ENCODE data around the genes ALKBH3 and SYT13.

- PRO-cap = no peak
- RAMPAGE, long total RNA, 4 experiments = no peak in any of the 4 experiments
These were observed 17.1 kb downstream of the HSD17B12 start for GRCh38 chr11:43697357-43698270.

GRCh38 chr11:43880386-43881323 lies at the start of gene ALKBH3:
Gene ALKBH3, plus strand, starts transcription at chr11:43880831.
- PRO-cap = no peak
- RAMPAGE, long total RNA, 4 experiments = start-site peak on the plus strand in 4 of 4 experiments, at chr11:43880796-43881153 at its widest, 20 to 138 reads per replicate

DNA sequence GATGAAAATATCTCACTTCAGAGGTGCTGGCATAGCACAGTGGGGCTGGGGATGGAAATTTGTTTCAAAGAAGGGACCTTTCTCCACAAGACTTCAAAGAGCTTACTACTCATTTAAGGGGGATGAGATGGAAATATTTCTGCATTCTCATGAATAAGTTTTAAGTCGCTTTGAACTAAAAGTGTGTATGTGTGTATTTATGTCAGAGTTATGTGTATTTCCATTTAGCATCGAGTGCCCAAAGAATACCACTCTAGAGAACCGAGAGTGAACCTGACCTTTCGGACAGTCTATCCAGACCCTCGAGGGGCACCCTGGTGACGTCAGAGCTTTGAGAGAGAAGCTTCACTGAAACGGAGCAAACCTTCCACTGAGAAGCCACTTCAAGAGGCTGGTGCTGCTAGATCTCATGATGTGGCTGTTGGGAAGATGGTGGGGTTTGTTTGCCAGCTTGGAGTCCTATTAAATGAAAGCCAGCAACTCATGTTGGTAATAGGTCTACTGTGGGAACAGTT lies 22.7 kb upstream of the C11orf96 start:
- PRO-cap = no peak
- RAMPAGE, long total RNA, 4 experiments = no peak in any of the 4 experiments

DNA sequence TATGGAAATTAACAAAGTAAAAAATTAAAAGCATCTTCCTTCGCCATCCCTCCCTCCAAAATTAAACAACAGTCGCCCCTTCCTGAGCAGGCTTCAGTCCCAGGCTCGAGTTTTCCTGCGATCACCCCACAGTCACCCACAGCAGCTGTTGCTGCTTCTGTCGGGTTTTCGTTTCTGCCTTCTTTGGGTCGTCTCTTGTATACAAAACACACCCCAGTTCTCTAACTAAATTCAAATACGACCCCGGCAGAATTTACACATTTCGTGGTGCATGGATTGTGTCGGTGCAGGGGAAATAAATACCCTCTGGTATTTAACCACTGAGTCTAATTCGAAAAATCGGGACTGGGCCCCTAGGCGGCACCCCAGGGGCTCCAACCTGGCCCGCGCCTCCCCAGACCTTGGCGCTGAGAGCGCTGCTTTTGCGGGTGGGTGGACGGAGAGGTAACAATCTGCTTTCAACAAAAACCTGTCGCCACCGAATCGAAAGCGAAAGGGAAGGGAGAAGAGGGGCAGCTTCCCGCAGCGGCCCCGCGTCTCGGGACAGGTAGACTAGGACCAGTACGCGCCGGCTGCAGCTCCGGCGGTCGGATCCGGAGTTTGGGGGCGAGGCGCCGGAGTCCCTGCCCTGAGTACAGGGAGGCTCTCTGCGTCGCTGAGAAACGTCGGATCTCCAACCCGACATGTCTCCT lies 4.4 kb downstream of the ALX4 start:
- PRO-cap = no peak
- RAMPAGE, long total RNA, 4 experiments = no peak in any of the 4 experiments

GRCh38 chr11:44352113-44352510 lies 42.2 kb upstream of the ALX4 start:
- PRO-cap = no peak
- RAMPAGE, long total RNA, 4 experiments = no peak in any of the 4 experiments

DNA sequence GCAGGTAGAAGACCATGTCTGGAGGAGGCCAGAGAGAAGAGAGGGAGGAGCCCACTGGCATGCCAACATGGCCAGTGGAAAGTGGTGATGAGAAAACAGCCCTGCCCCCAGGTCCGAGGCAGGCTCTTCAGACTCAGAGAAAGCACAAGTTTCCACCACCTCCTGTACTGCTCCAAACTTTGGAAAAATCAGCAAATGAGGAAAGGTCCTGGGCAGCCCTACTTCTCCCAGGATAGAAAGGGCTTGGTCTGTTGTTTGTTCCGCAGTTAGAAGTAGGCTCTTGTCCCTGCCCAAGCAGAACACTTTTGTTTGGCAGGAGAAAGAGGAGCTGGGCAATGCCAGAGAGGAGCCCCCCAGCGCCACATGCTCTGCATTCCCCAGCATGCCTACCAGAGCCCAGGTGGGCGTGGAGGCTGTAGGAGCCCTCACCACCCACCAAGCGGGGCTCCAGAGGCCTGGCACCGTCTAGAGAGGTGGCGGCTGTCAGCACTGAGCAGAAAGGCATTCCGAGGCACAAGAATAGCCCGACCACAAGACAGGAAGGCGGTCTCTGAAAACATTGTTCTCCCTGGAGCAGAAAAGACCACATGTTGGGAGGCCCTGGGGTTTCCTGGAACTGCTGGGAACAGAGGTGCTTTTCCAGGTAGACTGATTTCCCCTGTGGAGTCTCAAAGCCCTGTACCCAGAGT lies 90.3 kb upstream of the CD82 start:
- PRO-cap = no peak
- RAMPAGE, long total RNA, 4 experiments = no peak in any of the 4 experiments

DNA sequence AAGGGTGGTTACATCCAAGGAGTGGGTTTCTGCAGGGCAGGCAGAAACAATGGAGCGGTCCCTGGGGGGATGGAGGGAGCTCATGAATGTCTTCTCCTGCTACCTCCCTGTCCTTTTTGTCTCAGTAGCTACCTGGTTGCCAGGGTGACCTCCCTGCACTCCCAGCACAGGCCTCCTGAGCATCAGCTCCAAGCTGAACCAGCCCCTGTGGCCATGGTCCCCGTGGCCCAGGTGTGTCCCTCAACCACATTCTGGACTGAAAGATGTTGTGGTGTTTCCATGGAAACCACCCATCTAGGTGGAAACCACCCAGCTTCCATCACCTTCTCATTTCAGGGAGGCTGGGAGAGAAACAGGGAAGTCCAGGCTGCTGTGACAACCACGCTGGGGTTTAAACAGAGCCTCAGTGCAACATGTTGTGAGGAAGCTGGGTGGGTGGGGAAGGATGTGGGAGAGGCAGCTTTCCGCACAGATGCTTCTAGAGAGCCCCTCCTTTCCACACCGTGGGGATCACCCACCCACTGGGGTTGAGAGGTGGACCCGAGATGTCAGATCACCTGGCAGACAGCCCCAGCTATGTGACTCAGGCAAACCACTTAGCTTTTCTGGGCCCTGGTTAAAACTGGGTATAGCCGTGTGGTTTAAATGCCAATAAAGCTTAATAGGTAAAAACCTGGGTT lies 46.2 kb downstream of the CD82 start:
- PRO-cap = no peak
- RAMPAGE, long total RNA, 4 experiments = no peak in any of the 4 experiments

DNA sequence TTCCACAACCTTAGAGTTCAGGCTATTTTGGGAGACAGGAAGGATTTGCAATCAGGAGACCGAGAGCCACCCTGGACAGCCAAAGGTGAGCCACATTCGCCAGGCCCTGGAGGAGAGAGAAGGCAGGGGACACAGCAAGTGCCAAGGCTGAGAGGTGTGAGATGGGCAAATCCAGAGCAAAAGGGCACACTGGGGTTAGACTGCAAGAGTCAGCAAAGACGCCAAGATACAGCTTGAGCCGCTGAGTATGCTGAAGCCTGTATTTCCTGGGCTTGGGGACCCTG lies 66.4 kb downstream of the CD82 start:
- PRO-cap = no peak
- RAMPAGE, long total RNA, 4 experiments = no peak in any of the 4 experiments

- PRO-cap = no peak
- RAMPAGE, long total RNA, 4 experiments = no peak in any of the 4 experiments
These were observed 35.6 kb upstream of the TSPAN18 start for GRCh38 chr11:44691276-44691507.

GRCh38 chr11:44804300-44804641 lies 77.5 kb downstream of the TSPAN18 start:
- PRO-cap = no peak
- RAMPAGE, long total RNA, 4 experiments = no peak in any of the 4 experiments

DNA sequence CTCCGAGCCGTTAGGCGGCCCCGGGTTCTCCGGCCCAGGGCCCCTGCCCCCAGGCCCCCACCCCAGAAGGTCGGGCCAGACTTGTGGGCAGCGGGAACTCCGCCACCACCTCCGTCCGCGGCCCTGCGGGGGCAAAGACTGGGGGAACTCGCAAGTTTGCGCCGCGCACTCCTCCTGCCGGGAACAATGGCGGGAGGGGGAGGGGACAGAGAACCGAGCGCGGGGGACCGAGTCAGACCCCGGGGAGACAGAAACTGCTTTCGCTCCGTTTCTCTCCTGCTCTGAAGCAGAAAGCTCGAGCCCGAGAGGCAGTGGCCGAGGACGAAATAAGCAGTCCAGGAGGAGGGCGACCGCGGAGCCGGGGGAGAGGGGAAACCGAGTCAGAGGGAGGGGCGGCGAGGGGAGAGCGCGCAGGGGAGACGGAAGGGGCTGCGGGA lies 644 bp downstream of the TP53I11 start:
- PRO-cap = no peak
- RAMPAGE, long total RNA, 4 experiments = no peak in any of the 4 experiments

GRCh38 chr11:45089477-45089872 lies 57.0 kb upstream of the PRDM11 start:
- PRO-cap = no peak
- RAMPAGE, long total RNA, 4 experiments = no peak in any of the 4 experiments

DNA sequence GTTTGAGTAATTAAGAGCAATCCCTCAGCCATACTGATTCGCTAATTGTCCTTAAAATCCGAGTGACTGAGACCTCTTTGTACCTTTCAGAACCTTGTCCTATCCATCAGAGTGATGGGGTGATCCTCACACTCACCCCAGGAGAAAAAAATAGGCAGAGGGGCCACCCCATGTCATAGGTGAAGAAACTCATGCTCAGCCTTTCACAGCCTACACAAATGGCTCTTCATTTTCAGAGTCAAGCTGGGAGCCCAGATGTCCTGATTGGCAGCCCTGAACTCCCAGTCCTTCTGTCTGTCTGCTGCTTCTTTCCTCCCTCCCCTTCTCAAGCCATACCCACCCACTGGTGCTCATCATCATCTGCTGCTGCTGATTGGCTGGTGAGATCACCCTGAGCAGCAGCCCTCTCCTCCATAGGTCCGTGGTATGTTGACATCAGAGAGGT lies 46.2 kb upstream of the PRDM11 start:
- PRO-cap = no peak
- RAMPAGE, long total RNA, 4 experiments = no peak in any of the 4 experiments

- PRO-cap = no peak
- RAMPAGE, long total RNA, 4 experiments = no peak in any of the 4 experiments
These were observed 32.4 kb downstream of the SYT13 start for GRCh38 chr11:45253648-45254219.

DNA sequence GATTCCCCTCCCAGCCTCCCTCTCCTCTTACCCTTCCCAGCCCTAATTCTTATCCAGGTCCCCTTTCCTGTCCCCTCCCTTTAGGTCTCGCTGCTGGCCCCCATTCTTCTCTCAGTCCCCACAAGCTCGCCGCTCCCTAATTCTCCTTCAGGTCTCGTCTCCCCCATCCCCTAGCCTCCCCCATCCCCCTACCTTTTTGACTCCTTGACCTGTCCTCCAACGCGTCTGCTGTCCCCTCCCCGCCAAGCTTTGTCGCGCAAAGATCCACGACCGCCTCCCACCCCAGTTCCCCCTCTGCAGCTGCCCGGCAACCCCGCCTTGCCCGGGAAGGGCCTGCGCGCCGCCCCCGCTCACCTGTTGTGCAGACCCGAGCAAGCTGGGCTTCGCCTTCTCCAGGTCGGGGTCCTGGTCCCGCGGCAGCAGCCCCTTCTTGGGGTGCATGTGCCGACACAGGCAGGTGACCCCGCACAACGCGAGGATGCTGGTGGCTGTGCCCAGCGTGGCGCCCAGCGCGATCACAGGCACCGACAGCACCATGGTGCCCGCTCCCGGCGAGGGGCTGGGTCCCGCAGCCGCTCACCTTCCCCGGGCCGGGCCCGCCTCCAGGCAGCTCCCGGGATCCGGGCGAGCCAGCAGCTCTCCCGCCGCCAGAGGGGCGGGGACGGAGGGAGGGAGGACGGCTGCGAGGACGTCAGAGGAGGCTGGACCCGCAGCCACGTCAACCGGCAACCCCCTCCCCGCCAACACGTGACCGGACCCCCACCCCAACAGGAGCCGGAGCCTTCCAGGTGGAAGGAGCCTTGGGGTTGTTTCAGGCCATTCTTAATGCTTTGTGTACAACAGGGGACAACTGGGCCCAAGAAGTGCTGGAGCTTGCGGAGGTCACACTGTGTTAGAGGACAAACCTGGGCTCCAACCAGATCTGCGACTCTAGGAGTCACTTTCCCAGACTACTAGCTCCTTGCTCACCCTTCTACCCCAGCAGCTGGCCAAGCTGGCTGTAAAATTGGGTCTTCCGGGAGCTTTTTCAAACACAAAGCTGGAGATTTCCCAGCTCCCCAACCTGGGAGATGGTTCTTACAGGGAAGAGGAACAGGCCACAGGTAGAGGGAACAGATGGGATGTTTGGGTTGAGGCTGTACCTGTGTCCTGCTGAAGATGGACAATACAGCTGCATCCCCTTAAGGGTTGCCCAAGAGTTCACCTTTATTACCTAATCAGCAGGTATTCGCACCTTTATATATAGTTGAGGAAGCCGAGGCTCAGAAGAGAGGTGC lies at the start of gene SYT13:
Gene SYT13 (minus strand): TSS at position 671 of the 1,277 bp plus-strand sequence.
- PRO-cap = no peak
- RAMPAGE, long total RNA, 4 experiments = no peak in any of the 4 experiments

DNA sequence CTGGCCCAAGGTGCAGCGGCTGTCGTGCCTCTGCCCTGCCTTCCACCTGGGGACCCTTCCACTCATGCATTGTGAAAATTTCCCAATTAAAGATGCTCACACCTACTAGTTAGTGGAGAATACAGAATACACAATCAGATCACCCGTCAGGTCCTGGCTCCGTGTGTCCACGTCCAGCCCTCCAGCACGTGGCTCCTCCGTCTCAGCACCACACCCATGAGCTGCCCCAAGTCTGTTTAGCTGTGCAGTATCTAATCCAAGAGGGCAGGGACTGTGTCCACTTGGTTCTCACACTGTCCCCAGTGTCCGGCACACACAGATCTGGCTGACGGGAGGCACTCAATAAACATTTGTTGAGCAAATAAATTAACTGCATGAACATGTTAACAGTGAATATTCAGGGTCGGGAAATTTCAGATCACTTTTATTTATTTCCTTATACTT lies 110.9 kb downstream of the CHST1 start:
- PRO-cap = no peak
- RAMPAGE, long total RNA, 4 experiments = no peak in any of the 4 experiments

DNA sequence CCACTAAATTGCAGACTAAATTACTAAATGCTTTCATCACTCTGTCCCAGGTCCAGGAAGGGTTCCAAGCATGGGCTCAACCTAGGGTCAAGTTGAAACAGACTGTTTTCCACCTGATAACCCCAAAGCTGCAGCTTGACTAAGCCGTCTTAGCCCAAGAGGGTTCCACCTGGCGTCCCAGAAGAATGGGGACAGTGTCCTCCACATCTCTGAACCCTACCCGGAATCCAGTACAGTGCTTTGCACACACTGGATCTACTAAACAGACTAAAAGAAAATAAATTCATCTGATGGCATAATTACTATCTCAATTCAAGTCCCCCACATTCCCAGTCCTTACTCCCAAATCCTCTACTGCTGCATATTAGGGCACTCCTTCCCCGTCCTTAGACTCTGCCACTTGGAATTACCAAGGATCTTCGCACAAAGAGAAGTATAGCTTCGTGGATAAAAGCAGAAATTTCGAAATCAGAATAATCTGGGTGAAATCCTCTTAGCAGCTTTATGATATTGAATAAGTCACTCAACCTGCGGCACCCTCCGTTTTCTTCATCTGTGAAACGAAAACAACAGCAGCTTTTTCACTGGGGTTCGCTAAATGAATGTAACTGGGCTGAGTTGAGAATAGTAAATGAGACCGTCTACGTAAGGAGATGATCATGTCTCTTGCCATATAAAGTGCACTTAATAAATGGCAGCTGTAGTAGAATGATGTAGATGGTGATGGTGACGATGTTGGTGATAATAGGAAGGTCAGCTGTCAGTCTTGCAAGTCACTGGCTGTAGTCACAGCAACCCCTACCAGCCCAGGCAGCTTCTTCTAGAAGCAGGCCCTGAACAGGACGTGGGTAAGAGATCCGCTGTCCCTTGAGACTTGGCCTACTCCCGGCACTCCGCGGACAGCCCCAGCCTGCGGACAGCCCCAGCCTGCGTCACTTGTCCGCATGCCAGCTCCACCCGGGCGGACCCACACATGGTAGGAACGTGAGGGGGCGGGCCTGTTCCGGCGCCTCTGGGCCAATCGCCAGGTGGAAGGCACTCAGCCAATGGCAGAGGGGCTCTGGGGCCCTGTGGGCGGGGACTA lies 627 bp upstream of the CRY2 start:
- PRO-cap = no peak
- RAMPAGE, long total RNA, 4 experiments = no peak in any of the 4 experiments

DNA sequence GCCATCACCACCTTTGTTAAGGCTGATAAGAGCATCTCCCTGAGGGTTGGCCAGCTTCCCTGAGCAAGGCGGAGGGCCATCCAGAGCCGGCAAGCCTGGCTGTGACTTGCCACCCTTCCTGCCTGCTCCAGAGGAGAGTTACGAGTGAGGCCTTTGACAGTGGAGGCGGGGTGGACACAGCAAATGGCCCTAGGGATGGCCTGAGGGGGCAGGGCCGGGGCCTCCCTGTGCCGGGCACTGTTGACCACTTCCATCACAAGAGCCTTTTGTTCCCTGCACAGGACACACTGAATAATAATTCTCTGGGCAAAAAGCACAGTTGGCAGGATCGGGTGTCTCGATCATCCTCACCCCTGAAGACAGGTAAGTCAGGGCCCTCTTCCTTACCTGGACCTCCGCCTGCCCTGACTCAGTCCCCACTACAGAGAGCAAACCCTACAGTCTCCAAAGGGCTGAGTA lies 5.3 kb downstream of the FREY1 start:
- PRO-cap = no peak
- RAMPAGE, long total RNA, 4 experiments = no peak in any of the 4 experiments

DNA sequence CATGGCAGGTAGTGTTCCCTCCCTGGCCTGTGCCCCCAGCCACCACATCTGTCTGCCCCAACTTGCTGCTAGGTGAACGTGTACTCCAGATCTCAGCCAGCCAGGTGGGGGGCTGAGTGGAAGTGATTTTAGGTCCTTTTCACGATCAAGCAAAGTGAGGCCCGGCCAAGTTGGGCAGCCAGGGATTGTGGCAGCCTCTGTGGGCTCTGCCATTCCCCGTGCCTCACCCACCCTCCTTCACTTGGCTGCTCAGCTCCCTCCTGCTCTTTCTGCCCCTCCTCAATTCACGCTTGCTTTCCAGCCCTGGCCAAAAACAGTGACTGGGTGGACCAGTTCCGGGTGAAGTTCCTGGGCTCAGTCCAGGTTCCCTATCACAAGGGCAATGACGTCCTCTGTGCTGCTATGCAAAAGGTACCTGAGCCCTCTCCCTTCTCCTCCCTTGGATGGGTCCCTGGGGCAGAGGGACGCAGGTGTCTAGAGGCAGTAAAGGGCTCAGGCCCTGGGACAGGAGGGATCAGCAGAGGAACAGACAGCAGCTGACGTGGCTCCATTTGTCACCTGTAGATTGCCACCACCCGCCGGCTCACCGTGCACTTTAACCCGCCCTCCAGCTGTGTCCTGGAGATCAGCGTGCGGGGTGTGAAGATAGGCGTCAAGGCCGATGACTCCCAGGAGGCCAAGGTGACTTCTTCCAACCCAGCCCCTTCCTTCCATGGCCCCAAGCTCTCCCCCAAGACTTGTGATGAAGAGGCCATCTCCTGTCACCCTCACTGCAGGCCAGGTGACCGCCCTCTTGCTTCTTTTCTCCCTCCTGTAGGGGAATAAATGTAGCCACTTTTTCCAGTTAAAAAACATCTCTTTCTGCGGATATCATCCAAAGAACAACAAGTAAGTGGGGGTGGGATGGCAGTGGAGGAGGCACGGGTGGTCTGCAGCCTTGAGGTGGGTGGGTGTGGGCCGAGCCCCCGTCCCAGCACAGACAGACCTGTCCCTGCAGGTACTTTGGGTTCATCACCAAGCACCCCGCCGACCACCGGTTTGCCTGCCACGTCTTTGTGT lies 2.6 kb downstream of the FREY1 start:
- PRO-cap = no peak
- RAMPAGE, long total RNA, 4 experiments = no peak in any of the 4 experiments

- PRO-cap = no peak
- RAMPAGE, long total RNA, 4 experiments = no peak in any of the 4 experiments
These were observed 759 bp downstream of the FREY1 start for GRCh38 chr11:45906022-45907002.